Skeletal muscle satellite cell (primary cell): ENCODE measurements around the gene C1QL2.

- CAGE, long polyA plus RNA: no peak
These were observed 8.4 kb upstream of the FOXD4L1 start for GRCh38 chr2:113490035-113490458.

DNA sequence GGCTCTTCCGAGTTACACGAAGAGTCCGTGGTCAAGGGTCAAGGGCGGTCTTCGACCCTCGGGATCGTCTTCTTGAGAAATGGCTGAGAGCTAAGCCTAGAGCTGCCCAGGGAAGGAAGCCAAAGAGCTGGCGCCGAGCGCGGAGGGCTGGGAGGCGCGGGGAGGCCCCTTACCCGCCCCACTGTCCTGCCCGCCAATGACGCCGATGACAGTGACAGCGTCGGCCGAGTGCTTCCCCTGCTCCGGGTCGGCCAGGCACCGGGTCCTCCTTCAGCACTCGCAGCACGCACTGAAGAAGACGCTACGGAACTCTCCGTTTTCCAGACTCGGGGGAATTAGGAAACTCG, 4.4 kb downstream of the FOXD4L1 start:
- CAGE, long polyA plus RNA: no peak

GRCh38 chr2:113541702-113542507, 43.4 kb downstream of the FOXD4L1 start:
- CAGE, long polyA plus RNA: no peak

- CAGE, long polyA plus RNA: no peak
These were observed 23.3 kb upstream of the RABL2A start for GRCh38 chr2:113603247-113604665.

DNA sequence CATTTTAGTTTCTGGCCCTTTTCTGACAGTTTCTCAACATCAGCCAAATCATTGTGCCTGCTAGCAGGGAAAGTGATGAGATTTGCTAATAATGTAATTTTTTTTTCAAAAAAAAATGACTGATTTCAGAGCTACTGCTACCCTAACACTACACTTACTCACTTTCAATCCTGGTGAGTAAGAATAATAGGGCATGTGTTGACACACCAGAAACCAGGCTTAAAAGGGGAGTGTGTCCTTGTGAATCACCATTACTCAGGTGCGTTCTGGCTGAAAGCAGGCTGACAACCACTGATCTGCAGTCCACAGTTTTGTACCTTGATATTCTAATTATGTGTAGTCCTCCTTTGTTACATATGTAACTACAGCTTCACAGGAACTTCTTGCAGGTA, 40.9 kb upstream of the ACTR3 start:
- CAGE, long polyA plus RNA: no peak

DNA sequence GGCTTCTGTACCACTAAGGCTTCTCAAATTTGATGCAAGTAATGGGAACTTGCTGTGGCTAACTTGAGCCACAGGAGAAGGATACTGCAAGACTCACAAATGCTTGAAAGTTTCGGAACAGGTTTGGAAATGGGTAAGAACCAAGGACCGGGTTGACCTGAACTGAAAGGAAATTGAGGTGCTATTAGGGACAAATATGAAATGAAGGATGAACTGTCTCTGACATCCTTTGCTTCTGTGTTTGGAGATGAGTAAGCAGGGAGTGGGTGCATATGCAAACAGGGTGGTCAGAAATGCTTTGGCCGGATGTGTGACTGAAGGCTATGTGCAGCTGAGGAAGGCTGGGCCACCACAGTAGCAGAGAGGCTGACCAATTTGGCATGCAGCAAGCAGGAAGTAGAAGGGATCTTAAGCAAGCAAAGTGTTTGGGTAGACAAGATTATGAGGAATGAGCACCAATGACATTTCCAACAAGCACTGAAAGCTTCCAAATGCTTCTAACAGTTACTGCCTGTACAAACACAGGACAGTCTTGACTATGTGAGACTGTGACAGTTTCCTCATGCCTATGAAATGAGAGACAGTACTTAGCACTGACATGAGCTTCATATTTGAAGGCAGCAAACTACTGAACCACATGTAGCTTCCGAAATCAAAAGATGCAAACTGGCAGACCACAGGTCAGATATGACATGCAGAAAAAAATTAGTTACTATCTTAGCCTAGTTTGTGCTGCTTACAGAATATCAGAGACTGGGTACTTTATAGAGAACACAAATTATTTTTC, 3.4 kb upstream of the ACTR3 start:
- CAGE, long polyA plus RNA: no peak

DNA sequence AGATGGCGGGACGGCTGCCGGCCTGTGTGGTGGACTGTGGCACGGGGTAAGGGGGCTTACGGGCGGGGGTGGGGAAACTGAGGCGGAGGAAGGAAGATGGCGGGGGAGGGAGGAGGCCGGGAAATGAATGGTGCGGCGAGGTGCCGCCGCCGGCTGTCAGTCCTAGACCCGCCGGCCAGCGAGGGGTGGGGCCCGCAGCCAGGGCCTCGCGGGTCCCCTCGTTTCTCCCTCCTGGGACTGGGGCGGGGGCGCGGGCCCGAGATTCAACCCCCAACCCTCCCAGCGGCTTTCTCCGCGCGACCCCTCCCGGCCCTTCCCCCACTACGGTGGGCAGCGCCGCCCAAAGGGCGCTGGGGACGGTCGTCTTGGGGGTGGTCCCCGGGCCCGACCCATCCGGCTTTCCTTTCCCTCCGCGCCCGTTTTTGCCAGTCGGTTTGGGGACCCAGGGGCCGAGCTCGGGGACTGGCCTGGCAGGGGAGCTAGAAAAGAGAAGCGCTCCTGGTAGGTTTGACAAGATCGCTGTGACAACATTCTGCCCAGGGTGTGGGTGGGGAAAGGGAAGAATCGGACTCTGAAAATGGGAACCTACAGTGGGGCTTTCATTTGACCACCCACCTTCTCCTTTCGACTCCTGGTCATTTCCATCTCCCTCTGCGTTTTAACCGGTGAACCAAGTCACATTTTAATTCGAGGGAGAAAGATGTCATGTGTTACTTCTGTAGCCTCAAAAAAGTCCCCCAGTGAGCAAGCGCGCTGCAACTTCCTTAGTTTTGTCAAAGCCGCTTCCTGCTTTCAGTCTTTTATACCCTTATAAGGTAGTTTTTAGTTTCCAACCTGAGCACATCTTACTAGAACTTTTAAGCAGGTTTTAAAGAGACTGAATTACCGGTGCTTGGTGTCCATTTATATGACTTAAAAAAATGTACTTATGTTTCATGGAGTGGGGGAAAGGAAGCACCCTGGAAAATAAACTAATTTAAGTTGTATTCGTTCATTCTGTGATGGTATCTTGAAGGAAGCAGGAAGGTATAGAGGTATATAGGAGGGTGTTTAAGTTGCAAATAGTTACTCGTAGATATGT, 729 bp downstream of the ACTR3 start:
- CAGE, long polyA plus RNA: no peak

- CAGE, long polyA plus RNA: no peak
These were observed 83.1 kb downstream of the ACTR3 start for GRCh38 chr2:113972744-113973561.

DNA sequence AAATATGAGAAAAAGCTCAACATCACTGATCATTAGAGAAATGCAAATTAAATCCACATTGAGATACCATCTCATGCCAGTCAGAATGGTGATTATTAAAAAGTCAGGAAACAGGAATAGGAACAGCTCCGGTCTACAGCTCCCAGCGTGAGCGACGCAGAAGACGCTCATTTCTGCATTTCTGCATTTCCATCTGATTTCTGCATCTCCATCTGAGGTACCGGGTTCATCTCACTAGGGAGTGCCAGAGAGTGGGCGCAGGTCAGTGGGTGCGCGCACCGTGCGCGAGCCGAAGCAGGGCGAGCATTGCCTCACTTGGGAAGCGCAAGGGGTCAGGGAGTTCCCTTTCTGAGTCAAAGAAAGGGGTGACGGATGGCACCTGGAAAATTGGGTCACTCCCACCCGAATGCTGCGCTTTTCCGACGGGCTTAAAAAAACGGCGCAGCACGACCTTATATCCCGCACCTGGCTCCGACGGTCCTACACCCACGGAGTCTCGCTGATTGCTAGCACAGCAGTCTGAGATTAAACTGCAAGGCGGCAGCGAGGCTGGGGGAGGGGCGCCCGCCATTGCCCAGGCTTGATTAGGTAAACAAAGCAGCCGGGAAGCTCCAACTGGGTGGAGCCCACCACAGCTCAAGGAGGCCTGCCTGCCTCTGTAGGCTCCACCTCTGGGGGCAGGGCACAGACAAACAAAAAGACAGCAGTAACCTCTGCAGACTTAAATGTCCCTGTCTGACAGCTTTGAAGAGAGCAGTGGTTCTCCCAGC, 10.6 kb upstream of the DDX18 start:
- CAGE, long polyA plus RNA: no peak

DNA sequence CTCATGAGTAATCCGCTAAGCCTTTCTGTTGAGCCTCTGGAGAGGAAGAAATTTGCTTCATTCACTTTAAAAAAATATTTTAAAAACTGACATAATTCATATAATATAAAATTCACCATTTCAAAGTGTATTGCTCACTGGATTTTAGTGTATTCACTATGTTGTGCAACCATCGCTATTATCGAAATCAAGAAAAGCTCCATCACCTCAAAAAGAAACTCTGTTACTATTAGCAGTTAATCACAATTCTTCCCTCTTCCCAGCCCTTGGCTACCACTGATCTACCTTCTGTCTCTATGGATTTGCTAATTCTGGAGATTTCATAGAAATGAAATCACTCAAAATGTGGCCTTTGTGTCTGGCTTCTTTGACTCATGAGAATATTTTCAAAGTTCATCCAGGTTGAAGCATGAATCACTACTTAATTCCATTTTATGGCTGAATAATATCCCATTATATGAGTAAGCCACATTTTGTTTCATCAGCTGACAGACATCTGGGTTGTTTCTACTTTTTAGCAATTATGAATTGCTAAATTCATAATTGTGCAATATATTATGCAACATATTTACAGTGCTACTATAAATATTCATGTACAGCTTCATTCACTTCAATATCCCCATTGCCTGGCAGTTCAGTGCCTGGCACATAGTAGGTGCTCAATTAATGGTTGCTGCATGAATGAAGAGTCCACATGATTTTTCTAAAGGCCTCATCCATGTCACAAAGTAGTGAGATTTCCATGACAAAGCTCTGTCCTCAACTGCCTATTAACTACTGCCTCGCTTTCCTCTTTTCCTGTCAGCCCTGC, 33.1 kb downstream of the CCDC93 start:
- CAGE, long polyA plus RNA: no peak

DNA sequence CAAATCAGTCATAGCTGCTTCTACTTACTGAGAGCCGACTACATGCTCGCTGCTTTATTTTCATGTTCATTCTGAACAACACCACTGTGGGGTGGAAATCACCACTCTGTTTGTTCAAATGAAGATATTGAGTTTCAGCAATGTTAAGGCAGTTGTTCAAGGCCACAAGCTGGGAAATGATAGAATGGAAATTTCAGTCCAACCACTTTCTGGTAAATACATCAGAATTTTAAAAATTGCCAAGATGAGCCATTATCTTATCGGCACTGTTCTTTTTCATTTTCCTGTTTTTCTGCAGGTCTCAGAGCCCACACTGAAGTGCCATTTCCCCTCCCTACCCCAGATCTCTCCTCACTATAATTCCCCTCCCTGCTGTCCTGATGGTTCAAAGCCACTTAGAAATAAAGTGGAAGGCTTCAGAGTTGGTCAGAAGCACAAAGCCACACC, 88.5 kb downstream of the INSIG2 start:
- CAGE, long polyA plus RNA: no peak

DNA sequence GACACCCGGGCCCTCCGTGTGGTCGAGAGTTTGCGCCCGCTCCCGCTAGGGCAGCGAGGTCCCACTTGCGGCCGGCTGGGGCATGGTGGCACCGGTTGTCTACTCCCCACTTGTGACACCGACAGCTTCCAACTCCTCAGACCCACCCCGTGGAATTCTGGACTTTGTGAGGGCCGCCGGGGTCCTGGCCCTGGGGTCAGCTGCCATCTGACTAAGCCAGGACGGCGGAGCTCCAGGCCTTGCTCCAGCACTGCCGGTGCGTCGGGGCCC, 10.0 kb upstream of the EN1 start:
- CAGE, long polyA plus RNA: no peak

DNA sequence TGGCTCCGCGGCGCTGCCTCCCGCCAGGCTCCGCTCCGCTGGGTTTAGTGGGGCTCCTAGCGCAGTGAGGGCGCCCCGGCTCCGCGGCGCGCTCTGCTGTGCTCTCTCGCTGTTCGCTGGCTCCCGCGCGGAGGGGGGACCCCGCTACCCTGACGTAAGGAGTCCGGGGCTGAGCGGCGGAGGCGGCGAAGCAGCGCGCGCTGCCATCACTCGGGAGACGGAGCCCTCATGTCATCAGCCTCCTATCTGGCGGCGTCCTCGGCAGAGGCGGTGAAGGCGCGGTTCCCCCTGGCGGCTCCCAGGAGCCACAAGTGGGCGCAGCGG, at the start of gene C1QL2:
C1QL2 (minus strand) TSS at position 95 of the 324 bp plus-strand sequence.
- CAGE, long polyA plus RNA: no peak

GRCh38 chr2:119225018-119225972, 1.7 kb downstream of the STEAP3 start:
- CAGE, long polyA plus RNA: no peak

- CAGE, long polyA plus RNA: no peak
These were observed 9.9 kb downstream of the STEAP3 start for GRCh38 chr2:119233460-119234081.

DNA sequence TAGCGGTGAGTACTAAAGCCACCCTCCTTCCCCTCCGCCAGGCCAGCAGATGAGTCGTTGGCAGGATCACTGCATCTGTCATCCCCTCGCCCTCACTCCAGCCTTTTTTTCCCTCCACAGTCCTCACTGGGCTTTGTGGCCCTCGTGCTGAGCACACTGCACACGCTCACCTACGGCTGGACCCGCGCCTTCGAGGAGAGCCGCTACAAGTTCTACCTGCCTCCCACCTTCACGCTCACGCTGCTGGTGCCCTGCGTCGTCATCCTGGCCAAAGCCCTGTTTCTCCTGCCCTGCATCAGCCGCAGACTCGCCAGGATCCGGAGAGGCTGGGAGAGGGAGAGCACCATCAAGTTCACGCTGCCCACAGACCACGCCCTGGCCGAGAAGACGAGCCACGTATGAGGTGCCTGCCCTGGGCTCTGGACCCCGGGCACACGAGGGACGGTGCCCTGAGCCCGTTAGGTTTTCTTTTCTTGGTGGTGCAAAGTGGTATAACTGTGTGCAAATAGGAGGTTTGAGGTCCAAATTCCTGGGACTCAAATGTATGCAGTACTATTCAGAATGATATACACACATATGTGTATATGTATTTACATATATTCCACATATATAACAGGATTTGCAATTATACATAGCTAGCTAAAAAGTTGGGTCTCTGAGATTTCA, 39.4 kb downstream of the STEAP3 start:
- CAGE, long polyA plus RNA: no peak

GRCh38 chr2:119387206-119388127, 20.7 kb downstream of the DBI start:
- CAGE, long polyA plus RNA: no peak

DNA sequence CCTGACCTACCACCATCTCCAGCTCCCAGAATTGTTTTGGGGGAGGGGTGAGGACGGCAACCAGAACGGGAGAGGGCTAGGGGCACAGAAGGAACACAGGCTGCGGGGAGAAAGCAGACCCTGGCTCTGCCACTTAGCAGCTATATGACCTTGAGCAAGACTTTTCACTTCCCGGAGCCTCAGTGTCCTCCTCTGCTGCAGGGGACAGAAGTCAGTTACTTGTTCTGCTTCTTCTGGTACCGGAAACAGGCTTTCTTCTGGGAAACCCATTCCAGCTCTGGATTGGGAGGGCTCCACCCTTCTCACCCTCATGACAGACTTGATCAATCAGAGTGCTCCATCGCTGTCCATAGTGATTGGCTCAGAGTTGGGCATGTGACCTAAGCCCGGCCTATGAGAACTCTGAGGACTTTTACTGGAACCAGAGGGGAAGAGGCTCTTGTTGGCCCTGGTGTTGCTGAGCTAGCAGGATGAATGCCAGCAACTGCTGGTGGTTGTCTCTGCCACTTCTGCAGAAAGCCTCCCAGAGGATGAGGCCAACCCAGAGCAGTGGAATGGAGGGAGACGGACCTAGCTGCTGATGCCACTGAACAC, 33.2 kb downstream of the TMEM37 start:
- CAGE, long polyA plus RNA: no peak

GRCh38 chr2:119489533-119490062, 34.7 kb downstream of the SCTR start:
- CAGE, long polyA plus RNA: no peak

DNA sequence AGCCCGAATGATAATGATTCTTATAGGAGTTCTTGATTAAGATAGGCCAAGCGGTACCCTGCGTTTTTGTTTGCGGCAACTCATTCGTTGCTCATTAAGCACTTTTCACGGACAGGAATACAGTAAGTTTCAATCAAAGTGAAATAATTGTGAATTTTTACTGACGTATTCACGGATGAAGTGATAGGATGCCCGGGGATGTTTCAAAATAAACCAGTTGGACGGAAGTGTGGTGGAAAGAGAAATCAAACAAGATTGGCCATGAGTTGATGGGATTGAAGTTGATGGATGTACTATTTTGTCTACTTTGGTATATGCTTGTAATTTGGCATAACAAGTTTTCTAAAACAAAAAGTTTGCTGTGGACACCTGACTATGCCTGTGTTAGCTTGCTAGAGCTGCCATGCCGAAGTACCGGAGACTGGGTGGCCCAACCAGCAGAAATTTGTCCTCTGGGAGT, 525 bp downstream of the TMEM177 start:
- CAGE, long polyA plus RNA: no peak